Measurements from ENCODE around the gene MRPS26.

DNA sequence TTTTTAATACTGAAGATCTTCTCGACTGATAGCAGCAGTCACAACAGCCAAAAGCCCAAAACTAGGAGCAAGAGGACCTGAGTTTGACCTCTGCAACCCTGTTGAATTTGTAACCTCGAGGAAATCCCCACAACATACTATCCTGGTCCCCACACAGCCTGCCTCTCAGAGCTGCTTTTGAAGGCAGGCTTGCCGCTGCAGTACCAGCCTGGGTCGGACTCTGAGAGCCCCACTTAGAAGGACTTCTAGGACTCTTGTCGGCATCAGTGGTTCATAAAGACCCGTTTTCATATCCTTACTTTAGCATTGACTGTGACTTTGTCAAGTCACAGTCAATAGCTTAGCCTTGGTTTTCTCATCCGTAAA lies 49.3 kb downstream of the EBF4 start:
- RRBS, result no CpG with 5 or more reads among the region's 7 CpGs

DNA sequence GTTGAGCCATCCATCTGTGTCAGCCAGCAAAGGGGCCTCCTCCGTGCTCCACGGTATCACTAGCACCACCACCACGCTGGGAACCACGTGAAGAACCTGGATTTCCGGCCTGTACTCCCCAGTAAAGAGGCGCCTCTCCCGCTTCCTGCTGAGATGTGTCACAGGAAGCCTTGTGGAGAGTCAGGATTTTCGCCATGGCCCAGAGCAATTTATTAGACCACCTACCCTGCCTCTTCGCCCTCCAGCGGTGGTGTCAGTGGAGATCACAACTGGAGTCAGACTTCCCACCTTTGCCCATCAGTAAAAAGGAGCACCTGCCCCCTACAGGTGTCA lies 28.7 kb downstream of the CPXM1 start:
- RRBS, result no CpG with 5 or more reads among the region's 10 CpGs

DNA sequence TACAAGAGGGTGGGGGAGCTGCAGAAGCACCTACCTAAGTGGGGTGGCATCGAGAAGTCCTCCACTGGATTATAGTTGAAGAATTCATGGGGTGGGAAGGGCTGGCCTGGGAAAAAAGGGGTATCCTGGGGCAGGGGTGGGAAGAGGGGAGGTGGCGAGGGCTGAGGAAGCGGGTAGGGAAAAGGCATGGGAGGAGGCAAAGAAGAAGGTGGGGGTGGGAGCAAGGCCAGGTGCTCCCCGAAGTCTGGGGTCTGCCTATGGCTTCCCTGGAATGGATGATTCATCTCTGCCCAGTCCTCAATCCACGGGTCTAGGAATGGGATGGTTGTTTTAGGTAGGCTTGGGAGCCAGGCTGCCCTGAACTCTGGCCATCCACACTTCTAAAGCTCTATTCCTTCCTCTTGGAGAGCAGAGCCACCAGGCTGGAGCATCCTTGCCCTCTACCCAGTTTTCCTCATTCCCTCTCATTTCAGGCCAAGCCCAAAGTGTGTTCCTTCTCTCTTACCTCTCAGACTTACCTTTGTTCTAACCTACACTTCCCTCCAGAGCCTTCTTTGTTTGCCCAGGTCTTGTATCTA lies 4.4 kb downstream of the PCED1A start:
- RRBS, result no CpG with 5 or more reads among the region's 5 CpGs

DNA sequence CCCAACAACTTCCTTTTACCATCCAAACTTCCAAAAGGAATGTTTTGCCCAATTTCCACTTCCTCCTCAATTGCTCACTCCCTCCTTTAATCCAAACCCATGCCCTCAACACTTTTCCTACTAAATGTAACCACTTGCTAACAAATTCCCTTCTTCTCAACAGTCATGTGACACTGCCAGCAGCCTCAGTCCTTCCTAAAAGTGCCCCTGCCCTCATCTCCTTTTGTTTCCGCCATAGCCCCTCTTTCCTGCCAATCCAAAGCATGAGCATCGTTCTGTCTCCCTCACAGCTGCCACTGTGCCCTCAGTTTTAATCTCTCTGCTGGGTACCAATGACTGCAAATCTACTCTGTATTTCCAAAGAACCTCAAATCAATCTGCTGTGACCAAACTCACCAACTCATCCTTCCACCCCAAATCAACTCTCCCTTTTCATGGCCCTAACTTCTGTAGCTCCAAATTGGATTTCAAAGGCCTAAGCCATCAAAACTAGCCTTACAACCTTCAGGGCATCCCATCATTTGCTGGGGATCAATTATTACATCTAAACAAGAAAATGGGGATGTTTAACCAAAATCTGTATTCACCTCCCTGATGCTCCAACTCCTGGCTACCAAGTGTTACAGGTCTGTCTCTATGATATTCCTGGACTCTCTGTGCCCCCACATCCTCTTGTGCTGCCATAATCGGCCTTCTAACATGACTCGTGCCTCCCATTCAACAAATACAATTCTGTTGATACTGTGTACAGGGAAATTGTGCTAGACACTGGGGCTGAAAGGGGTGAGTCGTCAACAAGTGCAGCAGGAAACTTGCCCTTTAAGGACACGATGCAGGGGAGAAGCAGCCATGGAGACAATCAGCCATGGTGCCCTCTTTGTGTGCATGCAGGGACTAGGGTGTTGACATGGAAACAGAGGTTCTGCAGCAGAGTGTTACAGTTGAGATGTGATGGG lies 3.5 kb downstream of the PCED1A start:
- RRBS, result no CpG with 5 or more reads among the region's 6 CpGs

DNA sequence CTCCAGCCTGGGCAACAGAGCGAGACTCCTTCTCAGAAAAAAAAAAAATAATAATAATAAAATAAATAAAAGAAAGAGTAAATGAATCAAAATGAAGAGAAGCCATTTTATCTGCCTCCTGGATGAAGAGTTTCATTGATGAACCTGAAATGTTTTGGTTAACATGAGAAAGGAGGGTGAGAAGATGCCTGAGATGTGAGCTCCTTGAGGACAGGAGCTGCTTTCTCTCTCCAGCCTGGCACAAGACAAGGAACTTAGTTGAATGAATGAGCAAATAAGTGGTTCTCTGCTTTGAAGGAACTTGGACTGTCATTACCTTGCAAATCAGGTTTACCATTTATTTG lies 73.5 kb downstream of the PTPRA start:
- RRBS, result no CpG with 5 or more reads among the region's 1 CpG

DNA sequence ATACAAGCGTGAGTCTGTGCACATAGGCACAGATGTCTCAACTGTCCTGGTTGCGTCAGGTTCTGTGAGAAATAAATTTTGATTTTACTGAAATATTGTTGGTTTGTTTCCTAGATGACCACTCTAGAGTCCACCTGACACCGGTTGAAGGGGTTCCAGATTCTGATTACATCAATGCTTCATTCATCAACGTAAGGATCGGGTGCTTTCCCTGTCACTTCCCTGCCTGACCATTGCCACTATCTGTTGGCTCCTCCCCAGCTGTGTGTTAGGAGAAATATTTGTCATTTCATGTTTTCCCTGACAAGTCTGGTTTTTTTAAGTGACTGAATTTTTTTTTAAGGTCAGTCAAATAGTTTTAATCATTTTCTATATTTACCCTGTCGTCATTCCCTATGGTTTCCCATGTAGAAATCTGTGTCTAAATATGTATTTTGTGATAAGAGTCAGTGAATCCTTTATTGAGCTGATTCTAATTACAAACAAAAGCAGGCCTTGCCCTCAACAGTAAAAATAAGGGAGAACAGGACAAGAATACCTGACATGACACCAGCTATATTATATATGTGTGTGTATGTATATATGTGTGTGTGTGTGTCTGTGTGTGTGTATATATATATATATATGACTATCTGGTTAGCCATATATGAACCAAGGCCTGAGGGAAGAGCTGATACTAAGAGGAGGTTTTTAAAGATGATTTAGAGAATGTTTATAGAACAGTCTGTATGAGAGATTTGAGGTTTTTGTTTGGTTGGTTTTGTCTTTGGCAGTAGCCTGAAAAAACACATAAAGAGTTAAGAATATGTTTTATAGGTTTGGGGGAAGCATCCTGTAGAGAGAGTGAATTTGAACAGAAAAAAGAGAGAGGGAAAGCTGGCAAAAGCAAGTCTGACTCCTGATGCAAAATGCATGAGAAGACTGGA lies 35.9 kb upstream of the GNRH2 start:
- RRBS, result no CpG with 5 or more reads among the region's 6 CpGs

DNA sequence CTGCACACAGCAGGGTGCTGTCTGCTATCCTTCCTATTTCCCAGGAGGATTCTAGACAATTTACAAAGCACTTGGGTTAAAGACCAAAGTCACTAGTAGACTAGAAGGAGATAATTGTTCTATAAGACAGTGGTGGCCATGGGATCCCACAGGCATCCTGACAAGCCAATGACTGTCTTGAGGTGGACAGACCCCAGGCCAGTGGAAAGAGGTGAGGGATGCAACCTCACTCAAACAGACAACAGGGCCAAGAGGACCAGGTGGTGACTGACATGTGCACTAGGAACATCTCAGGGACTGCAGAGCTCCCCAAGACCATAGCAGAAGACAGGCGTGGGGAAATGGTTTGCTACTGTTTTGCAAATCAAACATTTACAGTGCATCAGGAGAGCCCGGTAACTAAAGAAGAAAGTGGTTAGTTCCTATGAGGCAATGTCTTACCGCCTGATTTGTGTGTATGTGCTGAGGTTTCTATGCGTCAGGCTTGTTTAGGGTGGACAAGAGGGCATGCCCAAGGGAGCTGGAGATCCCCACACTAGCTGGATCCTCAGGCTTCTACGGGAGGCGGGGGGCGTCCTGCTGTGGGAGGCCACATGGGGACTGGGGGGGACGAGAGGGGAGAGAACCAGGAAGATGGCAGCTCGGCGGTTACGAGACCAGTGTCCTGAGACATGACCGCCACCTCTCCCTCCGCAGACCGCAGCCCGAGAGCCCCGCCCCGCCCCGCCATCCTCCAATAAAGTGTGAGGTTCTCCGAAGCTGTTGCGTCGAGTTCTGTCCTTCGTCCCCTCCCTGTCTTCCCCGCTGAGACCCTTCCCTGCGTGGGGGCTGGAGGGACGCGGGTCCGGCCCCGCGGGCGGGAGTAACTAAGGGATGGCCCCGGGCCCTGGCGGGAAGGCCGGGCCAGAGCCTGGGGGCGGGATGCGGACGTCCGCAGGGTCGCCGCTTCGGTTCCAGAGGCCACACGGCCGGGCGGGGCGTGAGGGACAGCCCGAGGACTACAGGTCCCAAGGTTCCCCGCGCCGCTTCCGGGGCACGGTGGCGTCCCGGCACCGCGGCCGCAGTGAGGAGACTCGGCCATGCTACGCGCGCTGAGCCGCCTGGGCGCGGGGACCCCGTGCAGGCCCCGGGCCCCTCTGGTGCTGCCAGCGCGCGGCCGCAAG lies at the start of gene MRPS26:
MRPS26 (plus strand) TSS at position 1,063 of the 1,163 bp plus-strand sequence.
- RRBS, result 4% methylated on average over 27 of the region's 68 CpGs

- RRBS, result no CpG with 5 or more reads among the region's 7 CpGs
Measured at GRCh38 chr20:3080891-3081606, 3.5 kb downstream of the AVP start.

DNA sequence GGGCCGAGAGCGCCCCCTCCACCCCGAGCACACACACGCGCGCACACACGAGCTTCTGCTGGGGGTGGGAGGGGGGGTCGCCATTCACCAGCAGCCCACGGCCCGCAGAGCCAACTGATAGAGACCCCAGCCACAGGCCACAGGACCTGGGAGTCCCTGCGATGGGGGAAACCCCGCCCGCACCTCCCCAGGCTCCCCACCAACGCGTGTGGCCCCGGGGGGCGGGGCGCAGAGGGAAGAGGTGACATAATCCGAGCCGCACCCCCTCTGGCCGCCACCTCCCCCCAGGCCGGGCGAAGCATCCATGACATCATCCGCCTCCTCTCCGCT lies 396 bp downstream of the LZTS3 start:
- RRBS, result 8% methylated on average over 8 of the region's 25 CpGs

- RRBS, result no CpG with 5 or more reads among the region's 2 CpGs
Measured at GRCh38 chr20:3307023-3307508, 68.1 kb upstream of the SLC4A11 start.

- RRBS, result no CpG with 5 or more reads among the region's 8 CpGs
Measured at GRCh38 chr20:3362106-3362837, 45.2 kb downstream of the DNAAF9 start.

GRCh38 chr20:3492192-3493007 lies 21.6 kb downstream of the ATRN start:
- RRBS, result no CpG with 5 or more reads among the region's 13 CpGs

DNA sequence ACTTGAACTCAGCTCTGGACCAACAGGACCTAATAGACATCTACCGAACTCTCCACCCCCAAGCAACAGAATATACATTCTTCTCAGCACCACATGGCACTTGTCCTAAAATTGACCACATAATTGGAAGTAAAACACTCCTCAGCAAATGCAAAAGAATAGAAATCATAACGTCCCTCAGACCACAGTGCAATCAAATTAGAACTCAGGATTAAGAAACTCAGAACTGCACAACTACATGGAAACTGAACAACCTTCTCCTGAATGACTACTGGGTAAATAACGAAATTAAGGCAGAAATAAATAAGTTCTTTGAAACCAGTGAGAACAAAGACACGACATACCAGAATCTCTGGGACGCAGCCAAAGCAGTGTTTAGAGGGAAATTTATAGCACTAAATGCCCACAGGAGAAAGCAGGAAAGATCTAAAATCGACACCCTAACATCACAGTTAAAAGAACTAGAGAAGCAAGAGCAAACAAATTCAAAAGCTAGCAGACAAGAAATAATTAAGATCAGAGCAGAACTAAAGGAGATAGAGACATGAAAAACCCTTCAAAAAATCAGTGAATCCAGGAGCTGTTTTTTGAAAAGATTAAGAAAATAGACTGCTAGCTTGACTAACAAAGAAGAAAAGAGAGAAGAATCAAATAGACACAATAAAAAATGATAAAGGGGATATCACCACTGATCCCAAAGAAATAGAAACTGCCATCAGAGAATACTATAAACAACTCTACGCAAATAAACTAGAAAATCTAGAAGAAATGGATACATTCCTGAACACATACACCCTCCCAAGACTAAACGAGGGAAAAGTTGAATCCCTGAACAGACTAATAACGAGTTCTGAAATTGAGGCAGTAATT lies 54.0 kb downstream of the ATRN start:
- RRBS, result no CpG with 5 or more reads among the region's 9 CpGs

DNA sequence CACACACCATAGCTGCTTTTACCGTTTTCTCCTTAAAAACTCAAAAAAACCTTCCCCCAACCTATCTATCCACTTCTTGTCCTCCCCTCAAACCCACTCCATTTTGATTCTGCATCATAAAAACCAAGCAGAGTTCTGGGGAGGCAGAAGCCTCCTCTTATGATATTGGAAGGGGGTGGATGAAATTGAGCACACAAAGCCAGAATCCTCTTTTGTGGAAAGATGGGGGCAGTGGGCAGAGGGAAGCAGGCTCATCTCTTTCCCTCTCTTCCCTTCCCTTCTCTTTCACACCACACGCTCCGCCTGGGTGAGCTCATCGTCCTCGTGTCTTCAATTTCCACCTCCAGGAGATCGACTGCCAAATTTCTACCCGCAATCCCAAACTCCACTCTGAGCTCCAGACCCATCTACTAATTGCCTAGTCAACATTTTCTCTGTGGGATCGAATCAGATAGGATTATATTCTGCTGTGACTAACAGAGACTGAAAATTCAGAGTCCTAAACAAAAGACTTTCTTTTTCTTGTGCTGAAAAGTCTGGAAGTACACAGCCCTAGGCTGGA lies 5.2 kb upstream of the HSPA12B start:
- RRBS, result no CpG with 5 or more reads among the region's 8 CpGs

DNA sequence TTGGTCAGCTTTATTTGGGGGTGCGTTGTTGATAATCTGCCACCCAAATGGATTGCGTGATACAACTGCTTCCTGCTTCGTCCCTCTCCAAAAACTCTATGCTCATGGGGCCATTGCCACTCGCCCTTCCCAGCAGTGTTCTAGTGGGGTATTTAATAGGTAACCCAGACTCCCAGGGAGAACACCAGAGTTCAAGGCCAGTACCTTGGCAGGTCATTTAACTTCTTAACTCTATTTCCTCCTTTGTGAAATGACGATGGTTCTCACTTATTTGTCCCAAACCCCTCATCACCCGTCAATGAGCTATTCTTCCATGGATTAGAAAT lies 467 bp upstream of the SPEF1 start:
- RRBS, result no CpG with 5 or more reads among the region's 6 CpGs

- RRBS, result no CpG with 5 or more reads among the region's 24 CpGs
Measured at GRCh38 chr20:3802765-3803762, 7.0 kb downstream of the CDC25B start.

- RRBS, result no CpG with 5 or more reads among the region's 4 CpGs
Measured at GRCh38 chr20:3808065-3808473, 12.0 kb downstream of the CDC25B start.

DNA sequence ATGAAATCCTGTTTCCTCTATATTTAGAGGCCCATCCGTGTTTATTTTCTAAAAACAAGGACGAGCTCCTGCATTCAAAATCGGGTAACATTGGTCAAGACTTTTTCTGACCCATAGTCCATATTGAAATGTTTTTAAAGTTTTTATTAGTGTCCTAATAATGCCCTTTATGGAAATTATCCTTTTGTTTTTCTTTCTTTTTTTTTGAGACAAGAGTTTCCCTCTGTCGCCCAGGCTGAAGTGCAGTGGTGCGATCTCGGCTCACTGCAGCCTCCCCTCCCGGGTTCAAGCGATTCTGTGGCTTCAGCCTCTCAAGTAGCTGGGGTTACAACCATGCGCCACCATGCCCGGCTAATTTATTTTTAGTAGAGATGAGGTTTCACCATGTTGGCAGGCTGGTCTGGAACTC lies 841 bp downstream of the AP5S1 start:
- RRBS, result no CpG with 5 or more reads among the region's 10 CpGs

DNA sequence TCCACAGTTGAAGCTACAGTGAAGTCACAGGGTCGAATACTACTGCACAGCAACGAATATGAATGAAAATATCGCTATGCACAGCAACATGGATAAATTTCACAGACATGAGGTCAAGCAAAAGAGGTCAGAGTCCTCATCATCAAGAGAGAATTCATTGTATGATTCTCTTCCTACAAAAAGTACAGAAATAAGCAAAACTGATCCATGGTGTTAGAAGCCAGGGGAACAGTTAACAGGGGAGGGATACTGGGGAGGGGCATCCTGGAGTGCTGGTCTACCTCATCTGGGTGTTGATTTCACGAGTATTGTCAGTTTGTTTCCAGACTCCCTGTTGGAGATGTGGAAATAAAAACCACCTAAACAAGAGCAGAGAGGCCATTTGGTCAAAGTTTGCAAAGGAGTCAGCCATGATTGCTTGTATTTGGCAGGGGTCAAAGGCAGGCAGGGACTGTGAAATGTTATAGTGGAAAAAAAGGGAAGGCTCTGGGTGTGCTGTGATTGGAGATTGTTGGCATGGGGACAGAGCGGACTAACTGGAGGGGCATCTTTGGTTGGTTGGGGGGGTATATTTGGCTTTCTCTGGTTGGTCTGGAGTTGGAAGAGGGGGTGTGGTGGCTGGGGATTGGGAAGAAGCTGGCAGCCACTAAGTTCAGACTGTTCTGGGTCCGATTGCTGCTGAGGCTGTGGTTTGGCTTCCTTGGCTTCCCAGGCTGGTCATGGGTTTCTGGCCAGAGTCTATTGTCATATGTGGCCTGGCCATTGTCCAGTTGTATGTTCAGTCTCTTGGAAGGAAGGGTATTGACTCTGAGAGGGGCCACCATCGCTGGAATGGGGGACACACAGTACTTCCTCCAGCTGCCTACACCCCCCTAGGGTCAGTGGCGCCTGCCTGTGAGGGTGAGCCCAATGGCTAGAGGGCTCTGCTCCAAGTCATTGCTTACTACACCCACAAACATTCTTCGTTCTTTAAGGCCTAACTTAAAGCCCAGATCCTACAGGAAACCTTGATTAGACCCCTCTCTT lies 14.8 kb upstream of the PANK2 start:
- RRBS, result no CpG with 5 or more reads among the region's 9 CpGs

DNA sequence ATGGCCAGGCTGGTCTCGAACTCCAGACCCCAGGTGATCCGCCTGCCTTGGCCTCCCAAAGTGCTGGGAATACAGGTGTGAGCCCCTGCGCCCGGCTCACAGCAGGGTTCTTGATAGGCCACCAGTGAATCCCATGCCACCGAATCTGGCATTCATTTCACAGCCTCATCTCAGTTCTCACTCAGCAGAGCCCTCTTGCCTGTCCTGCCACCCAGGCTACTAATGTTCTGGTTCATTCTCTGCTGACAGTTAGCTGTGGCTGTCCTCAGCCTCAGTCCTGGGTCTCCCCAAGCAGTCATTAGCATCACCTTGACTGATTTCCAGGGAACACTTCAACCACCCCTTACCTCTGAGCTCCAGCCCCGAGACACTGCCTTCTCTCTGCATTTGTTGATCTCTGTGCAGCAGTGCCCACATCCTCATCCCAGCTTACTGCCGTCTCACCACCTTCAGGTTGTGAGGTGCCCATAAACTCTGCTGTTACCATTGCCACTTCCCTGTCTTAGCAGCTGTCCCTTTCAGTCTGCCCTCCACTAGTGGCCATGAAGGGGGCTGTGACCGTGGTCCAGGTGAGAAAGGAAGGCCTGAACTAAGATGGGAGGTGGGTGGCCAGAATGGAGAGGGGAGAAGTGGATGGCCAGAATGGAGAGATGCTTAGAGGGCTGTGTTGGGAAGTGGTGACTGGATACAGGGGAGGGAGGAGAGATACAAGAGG lies 36.4 kb downstream of the PANK2 start:
- RRBS, result no CpG with 5 or more reads among the region's 8 CpGs

Measured in OVCAR3 (cell line).